ENCODE measurements around a stretch of chr12.

GRCh38 chr12:11743604-11744270, 94.3 kb downstream of the ETV6 start:
- RRBS = no CpG with 5 or more reads among the region's 11 CpGs

DNA sequence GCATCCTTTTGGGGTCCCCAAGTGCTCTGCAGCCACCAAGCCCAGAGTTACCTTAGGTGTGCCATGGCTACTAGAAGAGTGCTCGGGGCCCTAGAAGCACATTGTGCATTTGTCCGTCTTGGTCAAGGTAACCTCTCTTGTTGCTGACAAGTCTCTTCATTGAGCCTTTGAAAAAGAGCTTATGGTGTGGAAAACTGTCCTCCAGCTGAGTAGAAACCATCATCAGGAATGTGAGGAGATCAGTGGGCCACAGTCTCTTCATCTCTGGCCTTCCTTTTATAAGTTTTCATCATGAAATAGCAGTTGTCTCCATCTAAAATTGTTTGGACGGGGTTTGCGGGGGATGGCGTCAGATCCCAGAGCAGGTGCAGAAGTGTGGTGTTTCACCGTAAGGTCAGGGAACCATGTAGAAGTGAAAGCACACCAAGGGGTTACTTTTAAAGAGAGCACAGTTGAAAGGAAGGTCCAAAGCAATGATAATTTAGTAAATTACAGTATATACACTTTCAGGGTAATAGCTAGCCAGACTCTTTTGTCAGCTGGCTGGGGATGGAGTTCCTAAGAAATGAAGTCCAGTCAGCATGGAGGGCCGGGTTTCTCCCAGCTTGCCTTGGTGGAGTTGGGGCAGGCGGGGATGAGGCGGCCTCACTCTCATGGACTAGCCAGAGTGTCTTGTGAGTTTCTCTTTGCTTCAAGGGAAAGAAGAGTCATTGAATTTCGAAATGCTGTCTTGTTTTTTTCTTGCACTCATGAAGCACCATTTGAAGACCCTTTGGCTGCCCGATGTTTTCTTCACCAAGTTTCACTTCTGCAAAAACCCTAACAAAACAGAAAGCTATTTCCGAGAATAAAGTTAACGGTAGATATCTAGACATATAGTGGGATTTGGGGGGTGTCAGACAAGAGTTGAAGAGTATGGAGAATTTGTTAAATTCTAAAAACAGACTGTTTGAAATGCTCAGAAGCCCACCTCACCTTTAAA, 100.6 kb downstream of the ETV6 start:
- RRBS = no CpG with 5 or more reads among the region's 13 CpGs

DNA sequence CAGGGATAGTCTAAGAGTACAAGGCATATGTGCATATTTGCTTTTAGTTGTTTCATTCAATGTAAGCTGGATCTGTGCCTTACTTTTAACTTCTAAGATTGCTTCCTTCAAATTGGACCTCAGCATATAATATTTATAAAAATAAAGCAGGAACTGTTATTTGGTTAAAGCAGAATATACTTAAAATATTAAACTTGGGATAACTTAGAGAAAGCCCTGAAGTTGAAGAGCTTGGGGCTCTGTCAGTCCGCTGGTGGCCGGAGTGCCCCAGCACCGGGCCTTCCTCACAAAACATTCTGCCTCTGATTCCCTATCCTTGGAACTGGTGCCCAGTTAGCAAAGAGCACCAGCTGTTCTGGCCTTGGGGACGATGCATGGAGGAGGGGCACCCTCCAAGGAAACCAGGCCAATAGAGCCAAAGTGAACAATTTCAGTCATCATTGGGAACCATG, 145.6 kb downstream of the ETV6 start:
- RRBS = no CpG with 5 or more reads among the region's 4 CpGs

DNA sequence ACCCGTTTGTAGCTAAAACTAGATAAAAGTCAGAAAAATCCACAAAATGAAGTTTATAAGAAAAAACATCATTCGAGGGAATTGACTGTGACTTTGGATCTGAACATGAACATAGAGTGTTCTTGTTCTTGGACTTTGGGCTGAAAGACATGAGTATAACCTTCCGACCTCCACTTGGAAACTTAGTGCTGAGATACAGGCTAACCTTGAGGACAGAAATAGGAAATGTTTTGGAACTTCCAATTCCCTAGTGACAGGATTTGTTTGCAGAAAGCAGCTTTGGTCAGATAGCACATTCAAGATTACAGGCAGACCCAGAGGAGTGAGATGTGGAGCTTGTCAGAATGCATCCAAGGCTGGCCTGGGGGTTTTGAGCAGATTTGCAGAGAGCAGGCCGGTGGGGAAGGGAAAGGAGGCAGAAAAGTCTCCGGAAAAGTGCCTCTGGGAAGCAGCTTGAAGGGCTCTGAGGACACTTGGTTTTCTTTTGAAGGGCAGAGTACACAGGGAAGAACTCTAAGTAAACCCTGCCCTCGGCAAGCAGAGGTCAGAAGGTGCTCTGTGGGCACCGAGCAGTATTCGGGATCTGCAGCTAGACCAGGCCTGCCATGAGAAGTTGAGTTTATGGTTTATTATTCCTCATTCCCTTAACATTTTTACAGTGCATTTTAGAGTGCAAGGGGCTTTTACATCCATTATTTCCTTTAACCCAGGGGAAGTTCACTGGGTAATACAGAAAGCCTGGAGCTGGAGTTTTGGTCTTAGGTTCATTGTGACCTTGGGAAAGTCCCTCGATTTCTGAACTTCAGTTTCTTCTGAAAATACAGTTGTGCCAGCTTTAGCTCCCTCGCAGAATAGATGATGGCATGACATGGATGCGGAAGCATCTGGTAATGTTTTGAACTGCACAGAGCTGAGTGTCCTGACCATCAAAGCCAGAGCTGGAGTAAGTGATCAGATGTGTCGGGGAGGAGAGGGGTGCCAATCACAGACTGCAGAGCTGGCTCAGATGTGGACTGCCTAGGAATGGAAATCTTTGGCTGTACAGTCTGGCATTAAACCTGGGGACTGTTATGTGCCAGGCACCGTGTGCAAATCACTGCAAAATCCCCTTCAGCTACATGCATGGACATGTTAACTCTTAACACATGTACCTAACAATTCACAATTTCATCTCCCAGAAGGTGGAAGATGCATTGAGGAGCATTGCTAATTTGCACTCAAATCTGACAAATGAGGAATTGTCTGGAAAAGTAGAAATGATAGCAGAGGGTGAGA, 180.6 kb downstream of the ETV6 start:
- RRBS = no CpG with 5 or more reads among the region's 13 CpGs

DNA sequence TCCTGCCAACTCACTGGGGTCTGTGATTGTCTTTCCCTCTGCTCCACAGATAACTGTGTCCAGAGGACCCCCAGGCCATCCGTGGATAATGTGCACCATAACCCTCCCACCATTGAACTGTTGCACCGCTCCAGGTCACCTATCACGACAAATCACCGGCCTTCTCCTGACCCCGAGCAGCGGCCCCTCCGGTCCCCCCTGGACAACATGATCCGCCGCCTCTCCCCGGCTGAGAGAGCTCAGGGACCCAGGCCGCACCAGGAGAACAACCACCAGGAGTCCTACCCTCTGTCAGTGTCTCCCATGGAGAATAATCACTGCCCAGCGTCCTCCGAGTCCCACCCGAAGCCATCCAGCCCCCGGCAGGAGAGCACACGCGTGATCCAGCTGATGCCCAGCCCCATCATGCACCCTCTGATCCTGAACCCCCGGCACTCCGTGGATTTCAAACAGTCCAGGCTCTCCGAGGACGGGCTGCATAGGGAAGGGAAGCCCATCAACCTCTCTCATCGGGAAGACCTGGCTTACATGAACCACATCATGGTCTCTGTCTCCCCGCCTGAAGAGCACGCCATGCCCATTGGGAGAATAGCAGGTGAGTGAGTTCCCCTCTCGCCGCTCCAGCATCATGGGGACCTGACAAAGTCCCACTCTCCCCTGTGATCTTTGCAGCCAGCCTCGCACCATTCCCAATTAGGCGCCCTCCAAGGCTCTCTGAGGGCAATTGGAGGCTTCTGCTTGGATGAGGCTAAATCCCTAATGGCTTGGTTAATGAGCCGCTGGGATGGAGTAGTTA, 201.2 kb upstream of the BCL2L14 start:
- RRBS = over 99% methylated on average over 6 of the region's 29 CpGs

GRCh38 chr12:11884379-11884995, 186.3 kb upstream of the BCL2L14 start:
- RRBS = 91% methylated on average over 3 of the region's 10 CpGs

DNA sequence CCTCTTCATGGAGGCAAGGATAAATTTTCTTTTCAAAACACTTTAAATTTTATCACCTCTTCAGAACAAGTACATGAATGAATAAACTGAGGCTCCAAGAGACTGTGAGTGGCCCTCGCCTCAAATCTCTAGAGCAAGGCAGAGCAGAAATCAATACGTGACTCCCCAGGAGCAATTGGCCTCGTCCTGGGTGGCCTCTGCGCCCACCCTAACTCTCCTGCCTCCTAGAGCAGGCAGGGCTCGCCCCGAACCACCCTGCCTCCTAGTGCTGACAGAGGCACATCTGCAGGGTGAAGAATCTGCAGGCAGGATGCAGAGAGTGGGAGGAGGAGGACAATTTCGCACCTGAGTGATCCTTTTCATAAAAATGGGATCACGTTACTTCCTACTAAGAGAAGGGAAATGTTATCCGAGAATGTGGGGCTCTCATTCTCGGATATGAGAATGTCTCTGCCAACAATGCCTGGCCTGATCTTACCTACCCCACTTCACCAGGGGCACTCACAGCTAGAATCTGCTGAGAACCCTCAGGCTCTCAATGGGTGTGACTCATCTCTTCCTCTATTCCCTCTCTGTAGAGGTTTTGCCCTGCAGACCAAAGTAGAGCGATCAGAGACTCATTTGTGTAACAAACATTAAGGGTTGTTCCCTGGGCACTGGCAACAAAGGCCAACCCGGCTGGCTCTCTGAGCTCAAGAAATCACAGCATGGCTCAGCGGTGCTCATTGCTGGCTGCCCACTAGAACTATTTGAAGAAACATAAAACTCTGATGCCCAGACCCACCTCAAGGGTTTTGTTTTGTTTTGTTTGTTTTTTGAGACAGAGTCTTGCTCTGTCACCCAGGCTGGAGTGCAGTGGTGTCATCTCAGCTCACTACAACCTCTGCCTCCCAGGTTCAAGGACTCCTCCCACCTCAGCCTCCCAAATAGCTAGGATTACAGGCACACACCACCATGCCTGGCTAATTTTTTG, 61.6 kb upstream of the BCL2L14 start:
- RRBS = no CpG with 5 or more reads among the region's 13 CpGs

DNA sequence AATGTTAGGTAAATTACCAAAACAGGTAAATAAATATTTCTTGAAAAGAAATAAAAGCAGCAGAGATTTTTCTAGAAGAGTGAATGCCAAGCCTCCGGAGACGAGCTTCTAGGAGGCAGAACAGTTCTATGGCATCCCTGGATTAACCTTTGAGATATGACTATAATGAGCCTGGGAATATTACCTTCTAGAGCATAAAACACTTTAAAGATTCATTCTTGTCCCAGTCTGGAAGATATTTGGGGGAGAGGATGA, 1.9 kb downstream of the BORCS5 start:
- RRBS = no CpG with 5 or more reads among the region's 2 CpGs

DNA sequence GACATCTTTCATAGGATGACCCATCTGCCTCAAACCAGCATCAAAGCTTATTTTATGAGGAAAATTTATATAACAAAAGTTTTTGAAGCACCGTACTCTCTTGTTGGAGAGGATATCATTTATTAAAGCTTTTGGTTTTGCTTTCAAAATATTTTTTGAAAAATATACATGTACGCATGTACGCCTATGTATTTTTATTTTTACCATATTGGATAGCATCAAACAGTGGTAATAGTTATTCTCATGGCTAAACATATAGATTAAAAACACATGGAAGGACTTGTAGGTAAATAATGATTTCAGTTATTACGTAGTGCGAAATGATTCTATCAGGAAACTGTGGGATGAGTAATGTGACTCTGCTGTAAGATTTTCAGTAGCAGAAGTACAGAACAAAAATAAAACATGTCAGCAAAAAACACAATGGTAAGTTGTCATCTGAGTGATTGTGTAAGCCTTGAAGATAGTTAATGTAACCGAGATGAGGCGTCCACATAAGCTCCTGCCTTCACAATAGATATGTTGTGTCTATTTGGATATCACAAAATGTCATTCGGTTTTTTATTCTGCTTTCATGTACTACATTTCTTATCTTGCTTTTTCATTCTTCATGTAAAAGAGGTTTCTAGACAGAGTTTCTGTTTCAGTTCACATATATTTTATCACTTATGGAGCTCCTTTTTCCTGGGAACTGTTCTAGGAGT, 99.7 kb downstream of the BORCS5 start:
- RRBS = no CpG with 5 or more reads among the region's 8 CpGs

DNA sequence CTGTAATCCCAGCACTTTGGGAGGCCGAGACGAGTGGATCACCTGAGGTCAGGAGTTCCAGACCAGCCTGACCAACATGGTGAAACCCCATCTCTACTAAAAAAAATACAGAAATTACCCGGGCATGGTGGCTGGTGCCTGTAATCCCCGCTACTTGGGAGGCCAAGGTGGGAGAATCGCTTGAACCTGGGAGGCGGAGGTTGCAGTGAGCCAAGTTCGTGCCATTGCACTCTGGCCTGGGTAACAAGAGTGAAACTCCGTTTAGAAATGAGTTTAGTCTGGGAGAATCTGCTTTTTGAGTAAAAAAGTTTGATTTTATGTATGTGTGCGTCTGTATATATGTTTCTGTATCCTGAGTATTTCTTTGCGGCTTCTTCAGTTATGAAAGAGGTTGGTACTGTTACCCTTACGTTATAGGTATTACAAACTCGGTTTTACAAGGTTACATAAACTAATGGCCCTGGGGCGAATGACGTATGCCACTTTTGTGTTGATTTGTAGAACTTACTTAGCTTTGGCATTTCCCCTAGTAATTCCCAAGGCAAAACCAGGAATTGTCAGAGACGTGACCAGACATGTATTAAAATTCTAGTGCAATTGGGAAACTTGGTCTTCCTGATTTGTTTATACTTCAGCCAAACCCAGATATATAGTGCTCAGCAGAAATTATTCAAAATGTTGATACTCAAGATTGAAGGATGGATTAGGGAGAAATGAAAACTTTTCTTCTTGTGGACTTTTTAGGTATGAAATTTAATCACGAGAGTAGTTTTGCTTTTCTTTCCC, 93.4 kb downstream of the DUSP16 start:
- RRBS = no CpG with 5 or more reads among the region's 16 CpGs

DNA sequence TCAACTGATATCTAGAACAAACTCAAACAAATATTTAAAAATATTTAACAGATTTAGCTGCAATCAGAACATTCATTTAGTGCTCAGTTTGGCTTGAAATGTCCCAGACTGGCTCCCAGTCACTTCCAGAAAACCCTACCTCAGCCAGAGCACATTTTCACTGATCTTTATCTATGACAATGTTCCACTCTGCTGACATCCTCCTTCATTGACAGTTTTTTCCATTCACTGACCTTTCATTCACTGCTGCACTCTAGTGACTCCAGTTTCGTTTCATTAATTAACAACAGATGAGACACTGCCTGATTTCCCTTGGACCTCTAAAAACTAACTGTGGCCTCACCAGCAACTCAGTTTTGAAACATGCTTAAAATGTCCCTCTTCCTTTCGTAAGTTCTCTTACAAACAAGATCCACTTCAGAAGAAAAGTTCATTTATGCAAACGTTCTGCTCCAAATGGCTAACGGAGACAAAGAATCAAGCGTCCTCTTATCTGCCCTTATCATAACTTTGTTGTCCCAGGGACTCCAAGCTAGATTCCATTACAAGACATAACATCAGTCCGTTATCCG, 56.7 kb downstream of the DUSP16 start:
- RRBS = no CpG with 5 or more reads among the region's 7 CpGs

DNA sequence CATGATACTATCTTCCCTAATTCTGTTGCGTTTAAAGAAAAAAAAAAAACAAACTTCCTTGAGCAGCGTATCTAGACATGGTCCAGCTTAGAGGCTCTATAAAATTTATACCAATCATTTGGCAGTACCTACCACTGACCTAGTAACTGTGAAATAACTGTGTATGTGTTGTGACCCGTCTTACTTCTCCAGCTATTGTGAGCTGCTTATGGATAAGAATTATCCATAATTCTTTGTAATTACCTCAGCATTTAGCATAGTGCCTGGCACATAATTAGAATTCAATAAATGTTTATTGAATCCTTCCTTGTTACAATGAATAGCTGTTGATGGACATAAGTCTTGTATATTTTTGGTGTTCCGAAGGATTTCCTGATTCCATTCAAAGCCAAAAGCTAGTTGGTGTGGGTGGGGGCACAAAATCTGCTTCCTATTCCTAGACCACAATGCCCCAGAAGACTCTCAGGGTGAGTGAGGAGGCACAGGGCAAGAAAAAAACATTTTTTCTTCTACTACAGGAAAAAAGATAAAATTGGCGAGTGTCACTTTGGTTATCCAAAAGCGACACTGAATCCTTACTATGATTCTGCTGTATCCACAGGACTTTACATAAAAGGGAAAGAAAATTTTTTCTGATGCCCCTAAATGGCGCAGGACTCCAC, 53.1 kb downstream of the DUSP16 start:
- RRBS = no CpG with 5 or more reads among the region's 7 CpGs

DNA sequence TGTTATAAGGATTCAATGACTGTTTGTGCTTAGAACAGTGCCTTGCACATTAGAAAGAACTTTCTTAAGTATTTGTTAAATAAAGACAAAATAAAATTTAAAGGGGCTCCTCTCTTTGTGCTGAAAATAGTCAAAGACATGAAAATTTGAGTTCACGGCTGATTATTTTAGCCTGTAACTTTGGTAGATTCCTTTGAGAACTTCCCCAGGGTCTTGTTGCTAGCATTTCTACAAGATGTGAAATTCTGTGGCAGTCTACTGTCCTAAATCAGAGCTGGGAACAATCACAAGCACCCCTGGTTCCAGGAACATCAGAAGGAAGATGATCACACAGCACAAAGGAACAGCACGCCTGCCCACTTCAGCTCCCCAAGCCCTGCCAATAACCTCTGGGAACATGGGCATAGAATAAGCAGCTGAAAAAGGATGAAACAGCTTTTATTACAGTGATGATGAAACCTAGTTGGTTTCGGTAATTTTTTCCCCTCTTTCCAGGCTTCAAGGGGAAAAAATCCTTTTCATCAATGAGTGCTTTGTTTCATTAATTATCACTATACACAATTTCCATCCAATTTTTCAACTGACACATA, 12.3 kb downstream of the GPR19 start:
- RRBS = no CpG with 5 or more reads among the region's 3 CpGs

DNA sequence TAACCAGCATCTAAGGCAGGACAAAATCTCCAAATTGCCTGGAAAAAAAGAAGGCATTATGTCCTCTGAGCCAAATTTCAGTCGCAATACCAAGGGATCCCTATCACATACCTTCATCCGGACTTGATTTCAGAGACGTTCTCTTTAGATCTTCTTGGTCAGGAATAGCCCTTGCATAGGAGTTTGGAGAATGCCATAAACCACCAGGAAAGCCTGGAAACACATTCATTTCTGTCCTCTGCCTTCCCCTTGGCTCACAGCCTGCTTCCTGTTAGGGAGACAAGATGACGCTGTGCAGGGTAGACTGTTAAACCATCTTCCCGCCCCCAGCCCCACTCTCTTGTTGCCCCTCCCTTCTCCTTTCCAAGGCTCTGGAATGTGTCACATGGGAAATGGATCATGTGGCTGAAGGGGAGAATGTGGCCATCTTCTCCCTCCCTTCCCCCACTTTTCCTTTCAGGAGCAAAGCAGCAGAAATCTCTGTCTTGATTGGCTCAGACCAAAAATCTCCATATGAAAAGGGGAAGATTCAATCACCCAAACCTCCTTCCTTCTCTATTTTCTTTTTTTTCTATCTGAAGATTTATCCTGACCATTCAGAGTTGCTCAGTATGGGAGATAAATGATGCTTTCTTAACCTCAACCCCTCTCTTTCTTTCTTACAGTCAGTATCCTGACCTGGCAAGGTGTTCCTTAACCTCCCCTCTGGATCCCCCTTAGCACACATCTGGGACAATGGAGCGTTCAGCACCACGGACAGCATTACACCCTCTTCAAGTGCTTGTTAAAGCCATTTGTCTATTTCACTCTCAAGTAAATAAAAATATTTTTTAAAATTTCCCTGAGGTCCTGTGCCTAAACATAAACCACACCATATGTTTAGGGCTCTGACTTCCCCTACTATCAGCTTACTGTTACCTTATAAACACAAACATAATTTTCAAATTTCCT, 11.5 kb downstream of the GPR19 start:
- RRBS = no CpG with 5 or more reads among the region's 7 CpGs

DNA sequence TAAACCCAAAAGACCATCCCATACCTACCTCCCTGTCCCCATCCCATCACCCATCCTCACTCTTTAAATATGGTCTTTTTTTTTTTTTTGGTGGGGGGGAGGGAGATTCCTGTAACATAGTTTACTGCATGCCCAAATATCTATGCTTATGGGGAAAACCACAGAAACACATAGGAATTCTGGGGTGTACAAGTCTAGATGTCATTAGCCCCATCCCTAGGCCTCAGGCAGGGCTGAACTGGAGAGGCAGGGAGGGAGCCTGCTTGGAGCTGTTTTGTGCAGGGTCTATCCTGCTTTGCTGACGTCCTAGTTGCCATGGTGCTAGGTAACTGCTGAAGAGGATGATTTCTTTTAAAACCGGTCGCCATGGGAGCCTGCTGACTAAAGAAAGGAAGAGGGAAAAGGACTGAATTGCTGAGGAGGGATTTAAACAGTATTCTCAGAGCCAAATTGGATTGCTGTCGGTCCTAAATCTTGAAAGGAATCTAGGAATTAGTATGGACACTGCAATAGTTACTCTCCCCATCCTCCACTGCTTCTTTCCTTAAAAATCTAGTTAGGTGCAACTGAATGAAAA, 10.7 kb downstream of the GPR19 start:
- RRBS = no CpG with 5 or more reads among the region's 4 CpGs

DNA sequence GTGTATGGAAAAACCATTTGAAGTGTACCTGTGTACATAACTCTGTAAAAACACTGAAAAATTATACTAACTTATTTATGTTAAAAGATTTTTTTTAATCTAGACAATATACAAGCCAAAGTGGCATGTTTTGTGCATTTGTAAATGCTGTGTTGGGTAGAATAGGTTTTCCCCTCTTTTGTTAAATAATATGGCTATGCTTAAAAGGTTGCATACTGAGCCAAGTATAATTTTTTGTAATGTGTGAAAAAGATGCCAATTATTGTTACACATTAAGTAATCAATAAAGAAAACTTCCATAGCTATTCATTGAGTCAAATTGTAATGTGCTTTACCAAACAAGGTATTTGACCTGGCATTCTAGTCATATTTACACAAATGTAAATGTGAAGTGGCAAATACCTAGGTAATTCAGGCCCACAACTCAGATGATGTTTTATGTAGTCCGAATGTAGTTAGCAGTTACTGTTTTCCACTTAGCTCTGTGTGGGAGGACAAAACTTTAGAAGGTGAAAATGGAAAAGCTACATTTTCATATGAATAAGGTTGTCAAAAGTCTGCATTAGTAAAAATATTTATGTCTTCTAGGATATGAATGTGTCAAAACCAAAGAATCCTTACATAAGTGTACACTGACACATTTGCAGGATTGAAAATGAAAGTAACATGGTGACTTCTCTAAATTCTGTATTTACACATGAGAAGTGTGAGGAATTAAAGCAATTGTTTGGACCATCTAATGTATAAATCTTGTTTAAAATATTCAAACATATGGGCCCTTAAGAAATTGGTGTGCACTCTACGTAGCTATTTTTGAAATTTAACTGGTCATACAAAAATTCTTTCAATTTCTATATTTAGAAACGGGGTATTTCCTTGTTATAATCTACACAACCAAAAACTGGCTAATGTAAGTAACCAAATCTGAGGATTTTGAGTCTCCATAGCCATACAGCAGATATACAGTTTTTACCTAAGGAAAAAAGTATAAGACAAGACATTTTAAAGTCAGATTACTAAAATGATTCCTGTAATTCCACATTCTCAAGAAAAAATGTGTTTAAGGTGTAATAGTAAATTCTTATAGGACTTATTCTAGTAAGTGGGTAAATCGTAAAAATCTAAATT, 5.3 kb downstream of the CDKN1B start:
- RRBS = no CpG with 5 or more reads among the region's 4 CpGs

- RRBS = no CpG with 5 or more reads among the region's 29 CpGs
Observed at GRCh38 chr12:12724764-12725154, 7.6 kb downstream of the CDKN1B start.

DNA sequence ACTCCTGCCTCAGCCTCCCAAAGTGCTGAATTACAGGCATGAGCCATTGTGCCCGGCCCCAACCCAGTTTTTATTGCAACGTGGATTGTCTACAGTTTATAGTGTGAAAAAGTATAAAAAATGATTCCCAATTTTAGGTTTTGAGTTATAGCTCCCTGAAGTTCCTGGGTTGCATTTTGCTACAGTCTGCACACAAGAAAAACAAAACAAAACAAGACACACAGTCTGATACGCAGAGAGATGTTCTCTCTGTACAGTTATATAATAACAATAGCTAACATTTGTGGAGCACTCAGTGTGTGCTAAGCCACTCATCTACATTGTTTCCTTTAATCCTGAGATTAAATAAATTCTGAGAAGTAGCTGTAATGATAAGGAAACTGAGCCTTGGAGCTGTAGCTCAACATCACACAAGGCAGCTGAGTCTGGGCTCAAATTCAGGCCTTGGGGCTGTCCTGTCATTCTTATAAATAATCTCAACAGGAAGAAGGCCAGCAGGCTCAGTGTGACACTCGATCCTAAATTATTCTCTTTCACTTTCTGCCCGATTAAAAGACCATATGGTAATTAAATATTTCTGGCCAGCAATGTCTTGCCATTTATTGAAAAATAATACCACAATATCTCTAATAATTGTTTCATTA, 24.4 kb downstream of the CDKN1B start:
- RRBS = no CpG with 5 or more reads among the region's 5 CpGs

DNA sequence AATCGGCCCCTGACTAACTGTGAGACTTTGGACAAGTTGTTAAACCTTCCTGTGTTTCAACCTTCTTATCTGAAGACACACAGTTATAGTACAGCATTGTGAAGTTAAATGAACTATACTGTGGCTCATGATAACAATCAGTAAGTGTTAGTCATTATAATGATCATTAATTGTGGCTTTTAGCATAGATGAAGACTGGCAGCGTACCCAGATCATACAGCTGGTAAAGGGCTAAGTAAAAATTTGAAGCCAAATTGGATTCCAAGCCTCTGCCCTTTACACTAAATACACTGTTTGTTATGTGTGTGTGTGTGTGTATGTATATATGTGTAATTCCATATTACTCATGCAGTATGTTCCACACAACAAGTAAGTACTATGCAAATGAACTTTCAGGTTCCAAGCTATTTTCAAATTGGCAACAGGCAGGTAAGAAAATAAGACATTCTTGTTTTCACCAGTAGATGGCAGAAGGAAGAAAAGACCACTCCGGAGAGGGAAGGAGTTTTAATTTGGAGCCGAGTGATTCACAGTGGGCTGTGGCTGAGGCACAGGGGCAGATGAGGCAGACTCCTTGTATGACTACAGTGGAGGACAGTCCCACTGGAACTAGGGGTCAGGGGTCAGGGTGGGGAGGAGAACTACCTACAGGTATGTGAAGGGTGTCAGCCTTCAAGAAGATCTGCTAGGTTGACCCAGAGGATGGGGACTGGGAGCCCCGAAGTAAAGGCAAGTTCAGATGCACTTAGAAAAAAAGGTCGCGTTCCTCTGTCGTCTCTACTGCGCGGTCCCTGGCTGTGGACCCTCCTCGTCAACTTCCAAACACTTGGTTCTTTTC, 23.8 kb downstream of the DDX47 start:
- RRBS = no CpG with 5 or more reads among the region's 11 CpGs